ENCODE measurements around a stretch of chr1.

DNA sequence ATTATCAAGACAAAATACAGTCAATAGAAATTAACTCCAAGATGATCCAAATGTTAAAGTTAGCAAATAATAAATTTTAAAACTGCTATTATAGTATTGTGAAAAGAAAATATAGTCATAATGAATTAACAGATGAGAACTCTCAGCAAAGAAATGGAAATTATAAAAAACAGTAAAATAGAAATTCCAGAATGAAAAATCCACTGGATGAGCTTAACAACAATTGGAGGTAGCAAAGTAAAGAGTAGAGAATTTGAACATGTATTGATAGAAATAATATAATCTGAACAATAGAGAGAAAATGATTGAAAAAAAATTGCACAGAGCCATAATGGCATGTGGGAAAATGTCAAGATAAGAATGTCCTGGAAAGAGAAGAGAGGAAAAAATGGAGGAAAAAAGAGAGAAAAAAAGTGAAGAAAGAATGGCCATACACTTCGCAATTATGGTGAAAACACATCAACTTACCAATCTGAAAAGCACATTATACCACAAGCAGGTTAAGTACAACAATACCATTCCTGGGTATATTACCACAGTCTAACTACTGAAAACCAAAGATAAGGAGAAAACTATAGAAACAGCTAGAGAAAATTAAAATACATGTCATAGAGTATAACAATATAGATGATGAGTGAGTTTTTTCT, 12.2 kb downstream of the LRRC8C start:
- RRBS, result no CpG with 5 or more reads among the region's 1 CpG

DNA sequence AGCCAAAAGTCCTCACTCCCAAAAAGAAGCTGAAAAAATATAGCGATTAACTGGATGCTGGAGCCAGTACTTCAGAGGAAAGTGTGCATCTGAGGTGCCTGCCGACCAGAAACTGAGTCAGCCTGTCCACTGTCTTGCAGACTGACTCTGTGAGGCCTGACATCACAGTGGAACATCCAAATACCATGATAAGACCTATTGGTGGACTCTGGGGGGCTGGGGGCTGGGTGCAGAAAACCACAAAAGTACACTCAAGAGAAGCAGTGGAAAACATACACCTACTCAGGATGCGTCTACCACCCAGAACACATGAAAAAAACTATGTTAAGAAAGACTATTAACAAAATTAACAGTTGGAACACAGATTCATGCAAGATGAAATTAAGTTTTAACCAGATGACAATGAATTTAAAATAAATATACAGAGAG, 69.1 kb downstream of the LRRC8C start:
- RRBS, result no CpG with 5 or more reads among the region's 3 CpGs

DNA sequence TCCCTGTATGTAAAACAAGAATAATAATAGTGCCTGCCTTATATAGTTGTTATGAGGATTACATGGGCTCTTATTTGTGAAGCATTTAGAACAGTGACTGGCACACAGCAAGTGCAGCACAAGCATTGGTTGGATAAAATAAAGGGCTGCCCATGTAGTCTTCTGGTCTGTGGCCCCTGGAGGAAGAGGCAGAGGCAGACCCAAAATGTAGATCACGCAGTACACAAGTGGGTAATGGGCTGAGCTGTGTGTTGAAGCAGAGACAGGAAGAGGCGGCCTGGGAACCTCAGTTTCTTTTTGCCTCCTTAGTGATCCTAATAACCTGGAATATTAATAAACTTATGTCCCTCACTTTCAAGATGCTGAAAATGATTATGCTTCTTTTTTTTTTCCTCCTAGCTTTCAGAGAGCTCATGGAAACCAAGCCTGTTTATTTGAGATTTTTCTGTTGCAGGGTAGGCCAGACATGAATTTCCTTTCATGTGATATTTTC, 42.4 kb downstream of the LRRC8D start:
- RRBS, result no CpG with 5 or more reads among the region's 2 CpGs

DNA sequence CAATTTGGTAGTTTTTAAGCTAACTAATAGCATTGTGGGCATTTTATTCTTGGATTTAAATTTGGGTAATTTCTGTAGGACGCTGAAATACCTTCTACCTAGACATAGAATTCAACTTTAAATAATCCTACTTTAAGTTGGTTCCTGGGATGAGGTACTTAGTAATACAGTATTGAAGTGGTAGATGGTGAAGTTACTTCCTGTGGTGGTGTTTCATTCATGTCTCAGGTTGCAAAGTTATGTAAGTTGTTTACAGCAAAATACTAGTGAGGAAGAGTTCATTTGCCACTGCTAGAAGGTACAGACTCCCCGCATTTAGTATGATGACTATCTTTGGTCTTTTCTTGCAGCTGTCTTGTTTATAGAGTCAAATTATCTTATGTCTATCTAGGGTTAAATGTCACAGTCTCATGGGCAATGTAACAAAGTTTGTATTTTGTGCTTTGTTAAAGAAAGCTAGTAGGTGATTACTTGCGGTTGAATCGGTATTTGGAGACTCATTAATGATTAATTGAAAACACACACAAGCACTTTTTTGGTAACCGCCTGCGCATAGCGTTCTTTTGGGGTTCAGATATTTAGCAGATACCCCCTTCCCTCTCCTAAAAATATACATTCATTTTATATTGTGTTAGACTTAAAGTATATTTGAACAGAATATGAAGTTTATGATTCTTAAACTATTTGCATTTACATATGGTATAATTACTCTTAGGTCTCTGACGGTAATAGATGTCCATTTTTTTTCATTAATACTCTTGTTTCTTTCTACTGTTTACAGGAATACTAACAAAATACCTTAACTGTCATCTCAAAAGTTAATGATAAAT, 50.2 kb downstream of the LRRC8D start:
- RRBS, result no CpG with 5 or more reads among the region's 8 CpGs

GRCh38 chr1:89872072-89872636, 51.3 kb downstream of the LRRC8D start:
- RRBS, result no CpG with 5 or more reads among the region's 9 CpGs

- RRBS, result no CpG with 5 or more reads among the region's 6 CpGs
Observed at GRCh38 chr1:89991019-89991626, 3.8 kb upstream of the ZNF326 start.

GRCh38 chr1:90012558-90013359, 17.8 kb downstream of the ZNF326 start:
- RRBS, result no CpG with 5 or more reads among the region's 9 CpGs

GRCh38 chr1:90717351-90717864, 306 bp upstream of the BARHL2 start:
- RRBS, result 83% methylated on average over 12 of the region's 65 CpGs

GRCh38 chr1:90717865-90718467, 864 bp upstream of the BARHL2 start:
- RRBS, result 7% methylated on average over 15 of the region's 75 CpGs

GRCh38 chr1:91129405-91129937, 107.6 kb upstream of the ZNF644 start:
- RRBS, result no CpG with 5 or more reads among the region's 4 CpGs

DNA sequence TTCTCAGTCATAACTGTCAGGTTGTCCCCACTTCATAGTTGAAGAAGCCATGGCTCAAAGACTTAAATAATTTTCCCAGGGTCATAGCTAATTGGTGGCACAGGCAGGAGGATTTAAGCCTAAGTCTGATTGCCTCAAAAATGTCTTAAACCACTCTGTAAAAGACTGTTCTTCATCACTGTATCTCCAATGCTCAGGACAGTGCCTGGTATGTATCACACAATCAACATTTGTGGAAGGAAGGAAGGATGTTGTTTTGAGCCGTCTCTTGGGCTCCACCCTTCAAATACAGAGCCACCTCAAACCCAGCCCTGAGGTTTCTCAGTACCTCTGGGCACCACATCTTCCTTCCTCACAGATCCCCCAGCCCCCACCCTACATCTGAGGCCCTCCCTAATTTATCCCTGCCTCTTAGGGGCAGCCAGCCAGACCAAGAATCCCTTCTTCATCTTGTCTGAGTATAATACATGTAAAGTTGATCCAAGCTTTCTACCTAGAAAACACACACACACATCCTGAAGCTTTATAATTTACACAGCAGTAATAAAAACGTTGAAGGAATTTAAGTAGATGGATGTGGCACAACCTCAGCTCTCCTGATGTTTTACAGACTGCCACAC, 48.4 kb downstream of the CDC7 start:
- RRBS, result no CpG with 5 or more reads among the region's 2 CpGs

- RRBS, result no CpG with 5 or more reads among the region's 12 CpGs
Observed at GRCh38 chr1:91591260-91591714, 90.6 kb downstream of the CDC7 start.

DNA sequence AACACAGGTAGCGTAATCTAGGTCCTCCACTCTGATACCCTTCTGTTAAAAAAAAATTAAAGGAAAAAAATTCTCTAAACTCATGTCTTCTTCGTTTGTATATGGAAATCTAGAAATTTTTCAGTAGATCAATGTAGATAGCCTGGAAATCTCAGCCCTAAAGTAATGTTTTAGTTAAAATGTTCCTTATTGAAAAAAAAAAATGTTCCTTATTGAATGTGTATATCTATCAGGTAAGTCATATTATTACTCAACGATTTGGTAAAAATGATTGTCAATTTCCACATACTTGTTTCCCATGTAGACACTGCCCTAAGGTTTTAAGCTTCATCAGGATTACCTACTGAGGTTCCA, 181.2 kb downstream of the CDC7 start:
- RRBS, result no CpG with 5 or more reads among the region's 3 CpGs

- RRBS, result no CpG with 5 or more reads among the region's 4 CpGs
Observed at GRCh38 chr1:91685824-91686508, 185.3 kb downstream of the CDC7 start.

- RRBS, result no CpG with 5 or more reads among the region's 7 CpGs
Observed at GRCh38 chr1:91695548-91695963, 190.4 kb downstream of the TGFBR3 start.

GRCh38 chr1:91736588-91737620, 149.0 kb downstream of the TGFBR3 start:
- RRBS, result no CpG with 5 or more reads among the region's 13 CpGs

DNA sequence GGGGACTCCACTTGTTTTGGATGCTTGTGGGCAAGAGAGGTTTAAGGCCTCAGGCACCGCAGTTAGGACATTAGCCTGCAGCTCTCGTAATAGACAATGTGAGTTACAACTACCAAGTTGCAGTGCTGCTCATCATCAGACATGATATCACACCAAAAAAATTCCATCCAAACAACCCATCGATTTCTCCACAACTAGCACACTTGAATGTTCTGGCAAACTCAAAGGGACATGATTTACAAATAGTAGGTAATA, 128.2 kb downstream of the TGFBR3 start:
- RRBS, result no CpG with 5 or more reads among the region's 3 CpGs

- RRBS, result no CpG with 5 or more reads among the region's 8 CpGs
Observed at GRCh38 chr1:91826110-91826664, 59.8 kb downstream of the TGFBR3 start.

GRCh38 chr1:91828496-91829279, 57.3 kb downstream of the TGFBR3 start:
- RRBS, result no CpG with 5 or more reads among the region's 9 CpGs

DNA sequence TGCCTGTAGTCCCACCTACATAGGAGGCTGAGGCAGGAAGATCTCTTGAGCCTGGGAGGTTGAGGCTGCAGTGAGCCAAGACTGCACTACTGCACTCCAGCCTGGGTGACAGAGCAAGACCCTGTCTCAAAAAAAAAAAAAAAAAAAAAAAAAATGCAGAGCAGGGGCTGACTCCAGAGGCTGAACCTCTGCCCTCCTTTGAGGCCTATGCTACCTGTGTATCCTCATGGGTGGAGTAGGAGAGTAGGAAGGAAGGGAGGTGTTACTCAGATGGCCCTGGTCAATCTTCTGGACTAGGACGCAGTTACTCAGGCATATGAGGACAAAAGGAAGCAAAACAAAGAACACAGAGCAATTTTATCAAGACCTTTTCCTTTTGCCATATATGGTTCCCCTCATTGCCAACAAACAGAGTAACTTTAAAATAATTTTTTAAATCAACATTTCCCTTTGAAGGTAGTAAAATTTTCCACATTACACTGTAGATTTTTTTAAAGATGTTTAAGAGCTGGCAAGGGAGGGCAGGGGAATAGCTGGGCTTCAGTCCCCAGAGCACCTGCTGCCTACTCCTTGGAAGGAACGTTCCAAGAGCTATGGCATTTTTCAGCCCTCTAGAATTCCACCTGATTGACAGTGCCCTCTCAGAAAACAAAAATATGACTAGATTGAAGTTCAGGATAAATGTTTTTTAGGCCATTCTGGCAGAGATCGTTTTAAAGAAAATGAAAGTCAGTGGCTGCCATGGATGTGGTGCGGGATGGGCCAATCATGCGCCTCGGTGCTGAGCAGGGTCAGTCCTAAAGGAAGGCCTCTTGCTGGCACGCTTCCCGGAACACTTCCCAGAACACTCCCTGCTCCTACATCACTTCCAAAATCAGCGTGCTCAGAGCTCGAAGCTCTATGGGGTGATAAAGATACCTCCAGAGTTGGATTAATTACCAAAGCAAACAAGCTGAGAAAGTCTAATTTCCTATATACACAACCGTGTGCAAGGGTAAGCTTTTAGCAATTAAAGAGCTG, 35.0 kb downstream of the TGFBR3 start:
- RRBS, result no CpG with 5 or more reads among the region's 11 CpGs